Islet of Langerhans (tissue), 1 donor: ENCODE results near the genes SLC38A11 and CSRNP3.

- RRBS = 33% methylated on average over 1 of the region's 46 CpGs
Measured at GRCh38 chr2:163347910-163348879, 387.6 kb downstream of the FIGN start.

DNA sequence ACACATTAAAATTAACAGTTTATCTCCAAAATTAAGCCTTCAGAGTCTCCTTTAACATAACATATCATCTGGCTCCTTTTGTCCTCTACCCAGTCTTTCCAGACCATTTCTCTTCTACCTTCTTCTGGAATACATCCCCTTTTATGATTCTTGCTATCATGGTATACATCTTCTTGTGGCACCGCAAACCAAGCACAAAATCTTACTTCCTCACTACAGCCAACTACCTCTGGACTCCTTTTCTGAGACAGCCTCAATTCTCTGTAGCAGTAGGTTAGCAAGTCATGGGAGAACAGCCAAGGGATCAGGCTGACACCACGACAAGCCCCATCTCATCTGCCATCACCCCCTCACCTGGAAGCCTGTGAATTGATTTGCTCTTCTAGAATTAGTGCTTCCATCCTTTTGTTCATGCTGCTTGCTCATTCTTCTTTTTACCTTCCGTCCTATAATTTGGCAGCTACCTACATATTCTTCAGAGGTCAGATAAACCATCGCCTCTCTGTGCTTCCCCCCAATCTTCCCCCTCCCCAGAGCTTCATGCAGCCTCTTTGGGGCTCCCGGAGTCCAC lies 55.5 kb downstream of the FIGN start:
- RRBS = no CpG with 5 or more reads among the region's 5 CpGs

DNA sequence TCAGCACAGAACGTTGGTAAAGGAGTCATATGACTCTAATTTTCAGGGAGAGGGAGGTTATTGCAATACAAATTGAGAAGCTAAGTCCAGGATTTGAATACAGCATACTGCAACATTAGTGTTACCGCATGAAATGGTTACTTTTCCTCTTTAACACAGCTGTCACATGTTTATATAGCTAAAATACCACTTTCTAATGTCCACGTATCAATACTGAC lies 8.0 kb downstream of the FIGN start:
- RRBS = no CpG with 5 or more reads among the region's 3 CpGs

- RRBS = no CpG with 5 or more reads among the region's 5 CpGs
Measured at GRCh38 chr2:164151620-164152014, 415.8 kb upstream of the FIGN start.

- RRBS = no CpG with 5 or more reads among the region's 5 CpGs
Measured at GRCh38 chr2:164314028-164314617, 307.2 kb downstream of the GRB14 start.

DNA sequence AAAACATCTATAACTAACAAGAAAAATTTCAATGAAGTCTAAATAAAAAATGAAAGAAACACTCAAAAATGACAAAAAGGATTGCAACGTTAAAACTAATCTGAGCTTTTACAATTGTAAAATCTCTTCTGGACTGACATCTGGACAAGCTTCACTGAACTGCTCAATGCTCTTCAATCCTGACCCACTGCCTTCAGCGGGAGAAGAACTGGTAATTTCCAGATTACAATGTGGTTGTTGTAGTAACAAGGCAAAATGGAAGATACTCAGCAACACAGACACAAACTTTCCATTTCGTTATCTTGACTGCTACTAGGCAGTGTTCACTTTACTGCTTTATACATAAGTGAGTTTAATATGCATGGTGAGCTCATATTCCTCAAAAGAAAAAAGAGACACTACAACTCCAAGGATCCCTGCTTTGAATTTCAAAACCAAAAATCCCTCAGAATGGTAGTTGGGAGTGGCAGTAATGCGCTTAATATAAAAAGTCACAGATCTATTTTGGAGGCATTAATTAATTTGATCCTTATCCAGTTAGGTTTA lies 51.9 kb downstream of the GRB14 start:
- RRBS = no CpG with 5 or more reads among the region's 4 CpGs

- RRBS = 3% methylated on average over 34 of the region's 44 CpGs
Measured at GRCh38 chr2:164620654-164621349, 480 bp downstream of the GRB14 start.

GRCh38 chr2:164692113-164692603 lies 70.9 kb upstream of the GRB14 start:
- RRBS = no CpG with 5 or more reads among the region's 3 CpGs

- RRBS = no CpG with 5 or more reads among the region's 4 CpGs
Measured at GRCh38 chr2:164742758-164743348, 98.8 kb downstream of the COBLL1 start.

DNA sequence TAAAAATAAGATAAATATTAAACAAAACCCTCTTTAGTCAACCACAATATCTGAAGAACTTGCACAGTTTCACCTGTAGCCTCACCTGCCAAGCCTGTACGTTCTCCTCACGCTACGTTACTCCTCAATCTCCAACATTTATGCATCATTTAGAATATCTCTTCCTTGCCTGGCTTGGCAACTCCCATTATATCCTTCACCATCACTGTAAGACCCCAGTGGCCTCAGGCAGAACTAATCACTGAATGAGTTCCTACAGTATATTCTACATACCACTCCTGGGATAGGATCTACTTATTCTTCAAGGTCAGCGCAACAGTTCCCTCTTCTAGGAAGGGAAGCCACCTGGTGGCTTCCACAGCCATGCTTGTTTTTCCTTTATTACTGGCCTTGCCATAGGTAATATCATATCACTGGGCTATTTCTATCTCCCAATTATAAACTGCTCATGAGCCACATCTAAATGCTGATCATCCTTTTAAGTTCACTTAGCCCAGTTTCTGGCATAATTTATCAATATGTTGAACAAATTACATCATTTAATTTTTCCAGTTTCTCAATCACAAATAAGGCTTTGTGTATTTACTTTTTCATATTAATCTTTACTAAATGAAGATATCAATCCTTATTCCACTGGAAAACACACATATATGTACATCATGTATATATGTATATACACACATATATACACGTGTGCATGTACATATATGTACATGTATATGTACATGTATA lies 24.0 kb downstream of the COBLL1 start:
- RRBS = no CpG with 5 or more reads among the region's 5 CpGs

DNA sequence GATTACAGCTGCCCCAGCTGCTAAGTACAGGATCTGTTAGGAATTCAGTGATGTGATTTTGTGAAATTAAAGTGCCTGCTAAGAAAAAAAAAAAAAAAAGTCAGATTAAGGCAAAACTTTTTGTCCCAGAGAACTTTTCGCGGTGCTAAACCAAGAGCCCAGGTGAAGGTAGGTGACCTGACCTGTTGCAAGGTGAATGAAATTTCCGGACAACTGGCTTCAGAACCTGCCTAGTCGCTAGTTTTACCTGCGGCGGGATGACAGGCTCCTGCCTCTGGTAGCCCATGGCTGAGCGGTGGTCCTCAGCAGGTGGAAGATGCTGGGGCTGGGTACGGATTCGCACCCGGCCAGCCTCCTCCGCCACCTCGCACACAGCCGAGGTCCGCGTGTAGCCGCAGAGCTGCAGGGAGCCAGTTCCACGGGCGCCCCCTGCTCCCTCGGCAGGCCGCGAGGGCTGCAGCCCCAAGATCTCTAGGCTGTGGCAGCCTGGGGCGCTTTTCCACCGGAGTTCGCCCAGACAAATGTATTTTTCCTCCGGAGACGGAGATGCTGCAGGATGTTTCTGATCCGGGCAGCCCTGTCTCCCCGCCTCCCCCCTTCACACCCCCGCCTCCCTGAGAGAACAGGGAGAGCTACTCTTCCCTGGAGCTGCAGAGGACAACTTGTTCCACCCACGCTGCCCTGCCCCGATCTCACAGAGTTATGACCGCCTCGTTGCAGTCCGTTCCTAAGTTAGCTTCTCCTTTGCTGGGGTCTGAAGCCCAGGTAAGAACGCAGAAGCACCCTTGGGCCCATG lies at the start of gene SLC38A11:
Gene SLC38A11, minus strand, starts transcription at position 564 of the 796 bp plus-strand sequence.
- RRBS = no CpG with 5 or more reads among the region's 35 CpGs

DNA sequence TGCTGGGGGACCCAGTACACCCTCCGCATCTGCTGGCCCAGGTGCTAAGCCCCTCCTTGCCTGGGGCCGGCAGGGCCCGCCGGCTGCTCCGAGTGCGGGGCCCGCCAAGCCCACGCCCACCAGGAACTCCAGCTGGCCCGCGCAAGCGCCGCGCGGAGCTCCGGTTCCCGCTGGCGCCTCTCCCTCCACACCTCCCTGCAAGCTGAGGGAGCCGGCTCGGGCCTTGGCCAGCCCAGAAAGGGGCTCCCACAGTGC lies 39.6 kb upstream of the SLC38A11 start:
- RRBS = 98% methylated on average over 7 of the region's 19 CpGs

DNA sequence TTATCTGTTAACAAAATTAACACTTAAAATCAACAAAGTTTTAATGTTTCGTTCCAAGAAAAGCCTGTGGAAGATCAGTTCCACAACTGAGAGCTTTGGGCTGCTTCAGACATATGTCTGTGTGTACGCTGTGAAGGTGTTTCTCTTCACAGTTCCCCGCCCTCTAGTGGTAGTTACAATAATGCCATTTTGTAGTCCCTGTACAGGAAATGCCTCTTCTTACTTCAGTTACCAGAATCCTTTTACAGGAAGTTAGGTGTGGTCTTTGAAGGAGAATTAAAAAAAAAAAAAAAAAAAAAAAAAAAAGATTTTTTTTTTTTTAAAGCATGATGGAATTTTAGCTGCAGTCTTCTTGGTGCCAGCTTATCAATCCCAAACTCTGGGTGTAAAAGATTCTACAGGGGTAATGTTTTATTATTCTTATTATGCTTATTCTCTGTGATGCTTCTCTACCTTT lies 54.5 kb downstream of the SCN2A start:
- RRBS = no CpG with 5 or more reads among the region's 3 CpGs

DNA sequence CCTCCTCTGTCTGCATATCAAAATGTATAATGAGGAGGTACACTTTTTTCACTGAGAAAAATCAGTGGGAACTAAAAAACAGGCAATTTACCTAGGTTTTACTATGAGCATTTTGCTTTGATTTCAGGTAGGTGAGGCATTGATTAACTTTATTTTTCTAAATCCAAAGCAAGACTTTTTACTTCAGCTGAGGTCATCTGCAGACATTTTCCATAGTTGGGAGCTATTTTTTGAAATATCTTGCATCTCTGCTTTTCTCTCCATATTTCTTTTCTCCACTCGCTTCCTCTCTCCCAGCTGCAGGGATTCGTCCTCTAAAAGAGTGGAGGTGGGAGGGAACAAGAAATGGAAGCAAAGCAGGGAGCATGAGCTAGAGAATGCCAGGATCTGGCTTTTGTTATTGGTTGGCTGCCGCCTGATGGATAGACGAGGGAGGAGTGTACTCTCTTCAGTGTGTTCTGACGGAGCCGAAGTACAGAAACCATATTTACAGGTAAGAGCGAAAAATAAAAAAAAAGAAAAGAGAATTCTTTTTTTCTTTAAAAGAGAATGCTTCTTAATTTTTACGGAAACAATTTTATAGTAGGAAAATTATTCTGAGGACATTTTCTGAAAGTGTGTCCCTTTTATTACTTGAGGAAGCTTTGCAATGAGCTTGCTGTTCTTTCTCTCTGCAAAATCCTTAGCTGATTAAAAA lies at the start of gene CSRNP3:
Gene CSRNP3, plus strand, starts transcription at position 451 of the 697 bp plus-strand sequence.
- RRBS = no CpG with 5 or more reads among the region's 8 CpGs

- RRBS = no CpG with 5 or more reads among the region's 12 CpGs
Measured at GRCh38 chr2:165655421-165656187, 138.4 kb downstream of the GALNT3 start.

DNA sequence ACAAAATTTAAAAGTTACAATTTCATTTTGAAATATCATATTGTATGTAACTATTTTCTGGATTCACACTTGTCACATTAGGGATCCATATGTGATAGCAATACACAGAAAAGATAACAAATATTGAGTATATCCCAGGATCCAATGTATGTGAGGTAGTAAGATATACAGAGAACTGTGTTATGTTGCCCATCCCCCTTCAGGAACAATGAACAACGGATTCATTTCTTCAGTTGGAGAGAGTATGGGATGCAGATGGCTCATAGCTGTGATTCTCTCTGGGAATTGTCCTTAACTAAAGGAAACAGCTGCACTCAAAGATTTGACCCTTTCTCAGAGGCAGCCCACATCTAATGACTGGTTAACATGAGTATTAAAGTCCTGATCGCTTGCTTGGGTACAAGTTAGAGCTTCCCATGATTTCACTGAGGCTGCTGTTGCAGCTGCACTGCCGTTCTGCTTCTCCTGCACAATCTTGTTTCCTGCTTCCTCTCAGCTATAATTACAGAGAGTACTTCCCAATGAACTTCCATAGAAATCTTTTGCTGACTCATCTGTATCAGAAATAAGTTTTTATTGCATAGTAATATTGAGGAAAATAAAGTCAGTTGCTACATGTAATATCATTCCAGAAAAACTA lies 12.7 kb upstream of the SCN9A start:
- RRBS = no CpG with 5 or more reads among the region's 3 CpGs

- RRBS = no CpG with 5 or more reads among the region's 2 CpGs
Measured at GRCh38 chr2:167191186-167191564, 101.6 kb upstream of the B3GALT1 start.

DNA sequence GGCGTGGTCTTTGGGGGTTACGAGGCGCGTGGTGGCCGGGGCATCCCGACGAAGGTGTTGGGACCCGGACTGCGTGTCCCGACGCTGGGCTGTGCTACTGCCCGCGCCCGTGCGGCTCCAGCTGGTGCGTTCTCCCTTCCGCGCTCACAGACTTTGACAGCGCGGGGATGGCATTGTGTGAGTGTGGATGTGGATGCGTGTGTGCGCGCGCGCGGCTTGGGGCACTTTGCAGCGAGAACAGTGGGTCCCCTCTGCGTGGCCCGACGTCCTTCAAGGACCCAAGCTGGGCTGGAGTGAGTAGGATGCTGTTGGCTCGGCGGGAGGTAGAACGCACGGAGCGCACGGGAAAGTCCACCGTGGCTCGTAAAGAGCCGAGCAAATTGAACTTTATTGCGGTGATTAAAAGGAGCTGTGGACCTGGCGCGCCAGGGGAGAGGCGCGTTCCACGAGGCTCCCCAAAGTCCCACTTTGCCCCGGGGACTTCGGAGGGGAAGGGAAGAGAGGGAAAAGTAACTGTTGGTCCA lies 640 bp downstream of the B3GALT1 start:
- RRBS = 3% methylated on average over 5 of the region's 47 CpGs

- RRBS = no CpG with 5 or more reads among the region's 3 CpGs
Measured at GRCh38 chr2:167335378-167335996, 42.7 kb downstream of the B3GALT1 start.

GRCh38 chr2:167406334-167407255 lies 113.8 kb downstream of the B3GALT1 start:
- RRBS = no CpG with 5 or more reads among the region's 6 CpGs